HEK293 (cell line): Measurements from ENCODE around the gene DCBLD2.

GRCh38 chr3:86389970-86390397, 601.0 kb downstream of the VGLL3 start:
- PRO-cap, result no peak
- RRBS, 2 experiments, result no CpG with 5 or more reads among the region's 6 CpGs

DNA sequence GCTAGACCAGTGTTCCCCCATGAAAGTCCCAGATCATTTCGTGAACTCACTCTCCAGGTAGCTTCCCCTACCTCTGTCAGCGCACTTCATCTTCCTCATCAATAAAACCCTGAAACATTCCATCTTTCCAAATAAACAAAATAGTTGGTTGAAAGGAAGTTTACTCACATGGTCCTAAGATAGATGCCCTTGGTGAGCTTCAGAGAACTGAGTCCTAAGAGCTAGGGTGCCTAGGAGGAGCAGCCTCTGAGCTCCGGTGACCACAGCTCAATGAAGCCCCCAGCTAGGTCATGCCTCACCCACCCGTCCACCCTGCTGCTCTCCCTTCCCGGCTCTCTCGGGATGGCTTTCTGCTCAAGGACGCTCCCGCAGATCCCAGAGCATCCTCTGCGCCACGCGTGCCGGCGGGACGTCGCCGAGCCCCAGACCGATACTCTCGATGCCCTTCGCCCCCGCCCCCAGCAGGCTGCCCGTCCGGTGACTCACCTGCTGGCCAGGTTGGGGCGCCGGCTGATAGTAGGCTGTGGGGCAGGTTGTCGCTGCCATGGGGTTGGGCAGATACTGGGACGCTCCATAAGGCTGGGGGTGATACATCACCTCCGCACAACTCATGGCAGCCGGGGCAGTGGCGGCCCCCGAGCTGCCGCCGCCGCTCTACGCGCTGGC, 684 bp downstream of the VGLL3 start:
- PRO-cap, result unidirectional peak, plus-strand start at position 383 of the sequence; bidirectional peak, plus-strand start at position 524 of the sequence, minus-strand start at position 414 of the sequence
- RRBS, 2 experiments, result under 1 to 2% methylated on average over 18 to 20 of the region's 35 CpGs

- PRO-cap, result unidirectional peak, minus-strand start at chr3:89351646
- RRBS, 2 experiments, result no CpG with 5 or more reads among the region's 8 CpGs
Observed at GRCh38 chr3:89351498-89351830, 244.0 kb downstream of the EPHA3 start.

DNA sequence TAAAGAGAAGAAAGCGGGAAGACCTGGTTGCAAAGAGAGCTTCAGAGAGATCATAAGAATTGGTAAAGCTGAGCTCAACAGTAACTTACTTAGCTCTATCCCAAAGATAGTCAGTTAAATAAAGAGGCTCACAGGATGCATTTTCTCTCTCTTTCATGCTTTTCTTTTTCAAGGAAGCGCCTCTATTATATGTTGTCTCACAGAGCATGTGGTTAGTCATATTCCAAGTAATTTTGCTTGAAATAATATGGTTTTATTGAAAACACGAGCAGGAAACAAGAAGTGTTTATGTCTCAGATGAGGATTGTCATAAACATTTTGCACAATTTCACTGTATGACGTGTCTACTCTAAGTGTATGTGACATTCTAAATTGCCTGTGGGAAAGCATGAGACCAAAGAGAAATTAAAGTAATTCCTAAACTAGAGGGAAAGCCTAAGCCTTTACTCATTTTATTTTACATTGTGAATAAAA, 818.5 kb downstream of the EPHA3 start:
- PRO-cap, result no peak
- RRBS, 2 experiments, result no CpG with 5 or more reads among the region's 4 CpGs

GRCh38 chr3:93905463-93906234, 68.0 kb downstream of the PROS1 start:
- PRO-cap, result no peak
- RRBS, 2 experiments, result no CpG with 5 or more reads among the region's 4 CpGs

DNA sequence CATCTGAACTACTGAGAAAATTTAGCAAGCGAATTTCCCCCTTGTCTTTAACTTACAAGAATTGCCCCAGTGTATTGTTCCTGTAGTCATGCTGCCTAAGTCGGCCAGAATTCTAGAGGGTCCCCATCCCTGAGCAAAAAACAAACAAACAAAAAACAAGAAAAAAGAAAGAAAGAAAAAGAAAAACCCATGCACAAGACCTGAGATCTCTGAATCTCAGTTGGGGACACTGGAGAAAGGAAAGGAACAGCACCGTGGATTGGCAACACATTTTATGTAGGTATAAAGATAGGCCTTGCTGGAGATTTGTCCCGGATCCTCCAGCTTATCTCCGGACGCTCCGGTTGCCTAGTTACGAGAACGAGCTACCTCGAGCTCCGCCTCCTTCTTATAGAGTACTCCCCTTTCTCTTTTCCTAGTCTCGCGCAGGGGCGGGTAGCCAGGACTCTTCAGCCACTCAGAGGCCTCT, 333 bp upstream of the ARL13B start:
- PRO-cap, result bidirectional peak, plus-strand start outside the sequence, minus-strand start at position 280 of the sequence
- RRBS, 2 experiments, result no CpG with 5 or more reads among the region's 14 CpGs

- PRO-cap, result no peak
- RRBS, 2 experiments, result no CpG with 5 or more reads among the region's 4 CpGs
Observed at GRCh38 chr3:97592450-97592906, 172.1 kb upstream of the ARL6 start.

- PRO-cap, result bidirectional peak, plus-strand start at chr3:98522256, minus-strand start at chr3:98522247; bidirectional peak, plus-strand start at chr3:98522286, minus-strand start at chr3:98522309
- RRBS, 2 experiments, result no CpG with 5 or more reads among the region's 15 CpGs
Observed at GRCh38 chr3:98522019-98522498, 643 bp downstream of the CLDND1 start.

GRCh38 chr3:98525418-98525923, 2.8 kb upstream of the CLDND1 start:
- PRO-cap, result no peak
- RRBS, 2 experiments, result no CpG with 5 or more reads among the region's 7 CpGs

DNA sequence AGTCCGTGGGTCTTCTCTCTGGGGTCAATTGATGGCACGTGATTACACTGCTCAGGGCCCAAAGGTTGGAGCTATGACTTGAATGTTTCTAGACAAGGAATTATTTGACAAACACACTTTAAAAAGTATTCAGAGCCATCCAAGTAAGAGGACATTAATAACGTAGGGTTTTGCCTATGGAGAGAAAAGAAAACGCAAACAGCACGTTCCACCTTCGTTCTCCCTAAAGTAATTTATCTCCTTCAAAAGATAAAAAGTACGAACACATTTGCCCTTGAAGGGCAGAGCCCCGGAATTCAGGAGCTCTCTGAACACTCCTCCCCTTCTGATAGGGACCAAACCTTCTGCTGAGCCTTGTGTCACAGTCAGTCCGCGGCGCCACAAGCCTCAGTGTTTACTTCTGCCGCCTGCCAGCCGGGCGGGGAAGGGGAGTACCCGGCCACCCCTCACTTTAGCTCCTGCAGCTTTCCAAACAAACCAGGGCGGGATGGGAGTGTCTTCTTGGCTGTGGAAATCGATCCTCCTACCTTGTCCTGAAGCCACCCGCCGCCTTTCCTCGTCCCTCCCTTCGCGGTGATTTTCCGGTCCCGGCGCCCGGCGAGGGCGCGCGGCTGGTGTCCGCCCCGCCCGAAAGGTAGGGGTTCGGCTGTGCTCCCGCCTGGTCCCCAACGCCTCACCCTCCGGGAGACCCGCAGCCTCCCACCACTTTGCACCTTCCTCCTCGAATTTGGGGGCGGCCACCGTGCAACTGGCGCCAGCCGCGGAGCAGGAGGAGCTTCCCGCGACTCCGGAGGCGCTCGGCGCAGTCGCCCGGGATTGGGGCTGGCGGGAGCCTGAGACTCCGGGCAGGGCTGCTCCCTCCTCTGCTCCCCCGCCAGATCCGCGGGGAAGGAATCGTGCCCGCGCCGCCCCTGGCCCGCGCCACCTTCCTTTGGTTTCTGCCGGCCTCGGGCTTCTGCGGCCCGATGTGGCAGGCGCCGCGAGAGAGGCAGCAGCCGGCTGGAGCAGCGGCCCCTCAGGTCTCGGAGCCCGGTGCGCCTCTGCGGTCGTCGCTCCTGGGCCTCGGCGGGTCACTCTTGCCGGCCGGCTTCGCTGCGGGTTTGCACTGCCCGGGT, 30.9 kb upstream of the ST3GAL6 start:
- PRO-cap, result bidirectional peak, plus-strand start at position 365 of the sequence, minus-strand start at position 327 of the sequence; bidirectional peak, plus-strand start at position 606 of the sequence, minus-strand start at position 554 of the sequence; bidirectional peak, plus-strand start at position 803 of the sequence, minus-strand start at position 1,042 of the sequence
- RRBS, 2 experiments, result 2% methylated on average over 27 to 37 of the region's 85 CpGs

DNA sequence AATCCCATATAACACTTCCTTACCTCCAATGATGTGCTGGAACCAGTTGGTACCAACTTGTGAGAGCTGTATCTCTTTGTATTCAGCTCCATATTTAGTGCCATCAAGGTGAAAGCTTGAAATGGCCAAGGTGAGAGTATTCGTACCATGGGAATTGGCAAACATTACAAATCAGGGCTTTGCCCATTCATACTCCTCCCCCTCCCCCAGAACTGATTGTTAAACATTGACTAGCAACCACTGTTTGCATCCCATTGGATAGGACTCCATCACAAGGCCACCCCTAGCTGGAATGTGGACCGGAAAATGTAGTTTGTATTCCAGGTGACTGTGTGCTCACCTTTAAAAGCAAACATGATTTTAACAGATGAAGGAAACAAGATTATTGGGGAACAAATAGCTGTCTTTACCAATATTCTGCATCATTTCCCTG, 14.1 kb downstream of the ST3GAL6 start:
- PRO-cap, result no peak
- RRBS, 2 experiments, result no CpG with 5 or more reads among the region's 2 CpGs

DNA sequence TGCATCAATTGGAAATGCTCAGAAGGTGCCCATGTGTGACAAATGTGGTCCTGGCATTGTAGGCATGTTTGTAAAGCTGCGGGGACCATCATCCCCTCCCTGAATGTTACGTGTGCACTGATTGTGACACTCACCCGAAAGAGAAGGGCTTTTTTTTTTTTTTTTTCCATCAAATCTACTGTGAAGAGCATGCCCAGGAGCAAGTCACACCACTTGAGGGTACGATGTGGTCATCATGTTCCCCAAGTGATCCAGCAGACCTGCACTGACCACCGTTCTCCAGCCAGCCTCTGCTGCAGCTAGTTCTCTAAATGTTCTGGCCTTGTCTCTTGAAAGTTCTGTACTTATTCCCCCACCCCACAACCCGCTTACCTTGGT, 19.8 kb downstream of the ST3GAL6 start:
- PRO-cap, result no peak
- RRBS, 2 experiments, result no CpG with 5 or more reads among the region's 6 CpGs

DNA sequence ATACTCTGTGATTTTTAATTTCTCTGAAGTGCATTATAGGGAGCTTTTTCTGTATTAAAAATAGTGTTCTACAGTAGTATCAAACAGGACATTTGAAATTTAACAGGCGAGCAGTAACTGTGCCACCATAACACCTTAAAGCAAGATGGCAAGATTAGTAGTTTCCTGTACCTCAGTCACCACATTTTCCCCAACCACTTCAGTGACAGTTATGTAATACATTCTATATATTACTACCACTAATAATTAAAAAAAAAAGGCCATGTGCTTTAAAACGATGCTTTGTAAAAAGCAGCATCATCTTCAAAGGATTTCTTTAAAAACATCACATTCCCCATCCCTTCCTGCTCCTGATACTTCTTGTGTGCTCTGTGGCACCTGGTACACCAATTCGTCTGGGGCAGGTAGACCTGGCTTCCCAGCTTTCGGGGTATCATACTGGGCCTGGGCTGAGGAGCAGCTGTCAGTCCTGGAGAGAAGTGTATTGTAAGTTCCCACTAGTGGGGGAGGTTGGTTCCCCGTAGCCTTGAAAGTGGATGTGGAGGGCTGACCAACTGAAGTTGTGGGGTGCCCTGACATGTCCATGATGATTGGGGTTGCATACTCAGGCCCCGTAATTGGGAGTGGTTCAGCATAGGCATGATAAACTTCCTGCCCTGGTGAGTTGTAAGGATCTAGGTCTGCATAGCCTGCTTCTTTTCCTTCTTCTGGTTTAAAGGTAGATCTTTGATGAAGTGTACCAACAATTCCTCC, 36.1 kb downstream of the ST3GAL6 start:
- PRO-cap, result no peak
- RRBS, 2 experiments, result no CpG with 5 or more reads among the region's 6 CpGs

DNA sequence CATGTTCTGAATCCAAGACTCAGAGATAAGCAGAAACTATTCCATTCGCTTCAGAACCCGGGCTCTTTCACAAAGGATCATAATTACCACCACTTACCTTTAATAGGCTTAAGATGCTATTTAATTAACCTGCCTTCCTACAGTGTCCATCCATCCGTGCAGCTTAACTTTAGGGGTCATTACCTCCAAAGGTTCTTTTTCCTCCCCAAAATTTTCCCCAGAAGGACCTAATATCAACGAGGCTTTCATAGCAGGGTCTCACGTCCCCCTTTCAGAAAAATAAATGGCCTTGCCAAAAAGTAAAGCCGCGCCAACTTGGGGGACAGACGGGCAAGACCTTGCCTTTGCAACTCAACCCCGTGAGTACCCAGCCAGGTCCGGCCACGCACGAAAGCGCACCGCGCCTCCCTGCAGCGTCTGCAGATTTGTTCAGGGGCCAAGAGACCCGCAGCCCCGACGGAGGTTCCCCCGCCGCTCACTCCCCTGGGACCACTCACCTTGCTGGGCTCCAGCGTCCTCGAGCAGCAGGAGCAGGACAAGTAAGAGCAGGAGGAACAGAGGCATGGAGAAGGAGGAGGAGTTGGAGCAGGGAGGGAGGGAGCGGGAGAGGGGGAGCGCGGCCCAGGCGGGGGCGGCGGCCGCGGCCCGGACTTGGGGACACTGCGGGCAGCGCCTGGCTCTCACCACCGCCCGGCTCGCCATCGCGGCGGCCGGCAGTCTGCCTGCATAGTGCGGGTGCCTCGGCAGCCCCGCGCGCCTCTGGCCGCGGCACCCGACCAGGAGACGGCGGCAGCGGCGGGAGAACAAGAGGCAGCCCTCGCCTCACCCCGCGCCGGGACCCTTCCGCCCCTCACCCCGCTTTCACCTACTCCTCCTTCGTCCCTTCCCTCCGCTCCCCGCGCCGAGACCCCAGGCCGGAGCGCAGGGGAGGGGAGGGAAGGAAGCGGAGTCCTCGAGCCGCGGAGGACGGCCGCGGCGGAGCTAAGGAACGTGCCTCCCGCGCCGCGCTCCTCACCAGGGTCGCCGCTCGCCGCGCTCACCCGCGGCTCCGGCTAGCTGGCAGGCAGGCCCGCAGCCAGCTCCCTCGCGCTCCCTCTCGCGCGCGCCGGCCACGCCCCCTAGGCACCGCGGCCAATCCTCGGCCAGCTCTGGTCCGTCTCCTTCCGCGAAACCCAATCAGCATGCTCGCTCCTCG, at the start of gene DCBLD2:
TSS of gene DCBLD2 (minus strand) at position 1,071 of the 1,195 bp plus-strand sequence.
- PRO-cap, result unidirectional peak, plus-strand start at position 362 of the sequence; unidirectional peak, plus-strand start at position 420 of the sequence; bidirectional peak, plus-strand start at position 686 of the sequence, minus-strand start at position 657 of the sequence; bidirectional peak, plus-strand start outside the sequence, minus-strand start at position 1,058 of the sequence
- RRBS, 2 experiments, result 2% methylated on average over 22 to 24 of the region's 104 CpGs

- PRO-cap, result no peak
- RRBS, 2 experiments, result no CpG with 5 or more reads among the region's 7 CpGs
Observed at GRCh38 chr3:99659014-99659480, 20.7 kb downstream of the COL8A1 start.

- PRO-cap, result no peak
- RRBS, 2 experiments, result no CpG with 5 or more reads among the region's 18 CpGs
Observed at GRCh38 chr3:99795660-99796285, 21.9 kb upstream of the CMSS1 start.

- PRO-cap, result no peak
- RRBS, 2 experiments, result no CpG with 5 or more reads among the region's 3 CpGs
Observed at GRCh38 chr3:99859606-99860347, 42.1 kb downstream of the CMSS1 start.

DNA sequence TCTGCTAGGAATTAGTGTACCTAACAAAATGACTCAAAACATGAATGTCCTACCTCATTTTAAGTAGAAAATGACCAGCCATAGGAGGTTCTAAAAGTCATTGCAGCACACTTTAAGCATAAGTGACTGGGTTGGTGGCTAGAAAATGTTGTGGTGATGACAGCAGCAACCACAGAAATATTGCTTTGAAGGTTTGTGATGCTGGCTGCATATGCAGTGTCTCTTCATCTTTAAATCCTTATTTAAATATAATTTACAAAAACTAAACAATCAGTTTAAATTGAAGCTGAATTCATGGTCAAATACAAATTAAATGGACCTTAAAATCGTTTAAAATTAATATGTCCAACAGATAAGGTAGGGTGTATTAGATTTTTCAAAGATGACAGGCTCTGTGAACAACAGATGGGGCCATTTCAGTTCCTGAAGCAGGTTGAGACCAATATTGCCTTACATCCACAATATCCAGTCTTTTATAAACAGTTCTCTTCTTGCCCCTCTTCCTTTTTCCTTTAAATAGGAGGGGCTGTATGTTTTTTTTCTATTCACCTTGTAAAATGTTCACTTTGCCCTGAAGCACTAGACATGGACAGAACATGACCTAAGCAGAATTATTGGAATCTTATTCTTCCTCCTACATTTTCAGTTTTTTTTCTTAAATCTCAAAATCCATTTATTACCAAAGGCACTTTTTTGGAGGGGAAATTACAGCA, 55.5 kb downstream of the CMSS1 start:
- PRO-cap, result no peak
- RRBS, 2 experiments, result no CpG with 5 or more reads among the region's 1 CpG

DNA sequence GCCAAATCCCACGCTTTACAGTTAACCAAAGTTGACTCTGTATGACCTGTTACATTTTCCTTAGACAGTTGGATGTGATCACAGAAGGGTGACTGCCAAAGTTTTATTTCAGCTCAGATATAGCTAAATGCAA, 73.4 kb downstream of the FILIP1L start:
- PRO-cap, result no peak
- RRBS, 2 experiments, result no CpG with 5 or more reads among the region's 1 CpG

GRCh38 chr3:100047354-100048329, 66.7 kb downstream of the FILIP1L start:
- PRO-cap, result no peak
- RRBS, 2 experiments, result no CpG with 5 or more reads among the region's 6 CpGs